Spinal cord (tissue), 3 donors: ENCODE results near the genes MICA, NFKBIL1, LTB and HSPA1A.

GRCh38 chr6:31403290-31403468 is 216 bp upstream of the MICA start:
- PRO-cap, result bidirectional peak, plus-strand start at chr6:31403610, minus-strand start at chr6:31403432
- RAMPAGE, long total RNA, result no peak

DNA sequence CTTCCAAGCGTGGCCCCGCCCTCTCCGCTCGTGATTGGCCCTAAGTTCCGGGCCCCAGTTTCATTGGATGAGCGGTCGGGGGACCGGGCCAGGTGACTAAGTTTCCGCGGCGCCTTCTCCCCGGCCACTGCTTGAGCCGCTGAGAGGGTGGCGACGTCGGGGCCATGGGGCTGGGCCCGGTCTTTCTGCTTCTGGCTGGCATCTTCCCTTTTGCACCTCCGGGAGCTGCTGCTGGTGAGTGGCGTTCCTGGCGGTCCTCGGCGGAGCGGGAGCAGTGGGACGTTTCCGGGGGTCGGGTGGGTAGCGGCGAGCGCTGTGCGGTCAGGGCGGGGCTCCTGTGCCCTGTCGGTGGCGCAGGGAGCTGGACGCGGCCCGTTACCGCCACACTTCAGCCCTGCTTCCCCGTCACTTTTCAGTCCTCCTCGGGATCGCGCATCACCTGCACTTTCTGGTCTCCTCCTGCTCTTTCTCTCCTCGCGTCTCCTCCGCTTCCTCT is at the start of gene MICA:
TSS of gene MICA (plus strand) at position 127 of the 496 bp plus-strand sequence.
- PRO-cap, result bidirectional peak, plus-strand start at position 142 of the sequence, minus-strand start outside the sequence
- RAMPAGE, long total RNA, result start-site peak on the plus strand centred at position 111 of the sequence, 40 bp wide, 36 and 22 reads in 2 replicates

DNA sequence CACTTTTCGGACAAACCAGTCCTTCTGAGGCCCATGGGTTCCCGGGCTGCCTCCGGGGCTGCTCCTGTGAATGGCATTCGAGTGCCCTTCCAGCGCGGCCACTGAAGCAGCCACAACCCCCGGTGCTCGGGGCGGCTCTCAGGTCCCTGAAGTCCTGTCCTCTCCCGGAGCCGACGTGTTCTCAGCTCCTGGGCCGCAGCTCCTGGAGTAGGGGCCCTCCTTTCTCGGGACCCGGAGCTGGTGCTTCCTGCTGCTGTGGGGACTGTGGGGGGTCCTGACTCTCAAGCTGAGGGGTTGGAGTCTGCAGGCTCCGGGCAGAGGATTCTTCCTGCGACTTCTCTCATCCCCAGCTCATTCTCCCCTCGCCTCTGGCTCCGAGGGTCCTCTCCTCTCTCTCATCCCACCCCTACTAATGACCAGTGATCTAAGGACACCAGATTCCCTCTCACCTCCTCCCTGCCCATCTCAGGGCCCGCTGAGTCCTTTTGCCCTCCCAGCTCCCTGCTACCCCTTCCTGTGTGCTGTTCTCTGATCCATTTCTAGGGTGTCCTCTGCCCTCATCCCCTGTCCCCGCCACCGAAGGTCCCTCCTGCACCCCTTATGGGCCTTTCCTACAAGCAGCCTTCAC is 684 bp downstream of the MICA start:
- PRO-cap, result no peak
- RAMPAGE, long total RNA, result no peak

DNA sequence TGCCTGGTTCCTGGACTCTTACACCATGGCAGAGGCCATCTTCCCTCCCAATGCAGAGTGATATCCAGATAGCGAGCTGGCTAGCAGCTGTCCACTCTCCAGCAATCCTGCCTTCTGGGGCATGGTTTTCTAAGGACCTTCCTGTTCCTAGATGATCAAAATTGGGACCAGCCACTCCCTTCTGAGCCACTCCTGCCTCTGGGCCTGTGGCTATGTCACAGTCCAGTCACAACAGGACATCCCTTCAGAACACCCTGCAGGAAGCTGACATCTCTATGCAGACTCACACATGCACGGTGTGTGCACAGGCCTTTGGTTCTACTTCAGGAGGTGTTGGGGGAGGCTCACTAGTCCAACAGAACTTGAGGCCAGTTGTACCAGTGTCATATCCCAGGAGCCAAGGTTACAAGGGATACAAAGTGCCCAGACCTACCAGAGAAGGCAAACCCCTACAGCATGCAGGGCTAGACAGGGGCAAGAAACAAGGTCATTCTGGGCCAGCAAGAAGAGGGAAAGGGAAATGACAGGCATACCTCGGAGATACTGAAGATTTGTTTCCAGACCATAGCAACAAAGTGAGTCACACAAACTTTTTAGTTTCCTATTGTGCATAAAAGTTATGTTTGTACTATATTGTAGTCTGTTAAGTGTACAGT is 2.7 kb upstream of the MCCD1 start:
- PRO-cap, result no peak
- RAMPAGE, long total RNA, result no peak

- PRO-cap, result no peak
- RAMPAGE, long total RNA, result no peak
These were observed 502 bp upstream of the MCCD1 start for GRCh38 chr6:31528183-31528736.

DNA sequence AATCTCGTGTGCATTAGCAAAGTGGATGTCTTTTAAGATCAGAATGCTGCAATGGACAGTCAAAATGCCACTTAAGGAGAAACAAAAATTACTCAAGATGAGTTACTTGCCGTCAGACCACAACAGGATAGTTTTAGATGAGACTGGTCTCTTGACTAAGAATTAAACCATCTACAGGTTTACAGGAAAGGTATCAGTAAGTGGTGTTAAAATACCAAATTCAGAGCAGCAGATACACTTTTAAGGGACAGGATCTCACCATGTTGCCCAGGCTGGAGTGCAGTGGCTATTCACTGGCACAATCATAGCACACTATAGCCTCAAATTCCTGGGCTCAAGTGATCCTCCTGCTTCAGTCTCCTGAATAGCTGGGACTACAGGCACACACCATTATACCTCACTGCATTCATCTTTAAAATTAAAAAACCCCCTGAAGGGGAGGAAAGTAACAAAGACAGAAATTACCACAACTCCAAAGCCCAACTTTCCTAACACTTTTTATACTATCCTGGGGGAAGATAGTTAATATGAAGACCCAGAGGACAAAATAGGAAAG is 4.7 kb downstream of the MCCD1 start:
- PRO-cap, result no peak
- RAMPAGE, long total RNA, result no peak

- PRO-cap, result no peak
- RAMPAGE, long total RNA, result no peak
These were observed at the start of gene NFKBIL1 for GRCh38 chr6:31547241-31547963. Gene NFKBIL1, plus strand, starts transcription at chr6:31547608.

GRCh38 chr6:31547964-31548283 is 516 bp downstream of the NFKBIL1 start:
- PRO-cap, result no peak
- RAMPAGE, long total RNA, result no peak

GRCh38 chr6:31560298-31561434 is 11.4 kb upstream of the LTA start:
- PRO-cap, result no peak
- RAMPAGE, long total RNA, result no peak

DNA sequence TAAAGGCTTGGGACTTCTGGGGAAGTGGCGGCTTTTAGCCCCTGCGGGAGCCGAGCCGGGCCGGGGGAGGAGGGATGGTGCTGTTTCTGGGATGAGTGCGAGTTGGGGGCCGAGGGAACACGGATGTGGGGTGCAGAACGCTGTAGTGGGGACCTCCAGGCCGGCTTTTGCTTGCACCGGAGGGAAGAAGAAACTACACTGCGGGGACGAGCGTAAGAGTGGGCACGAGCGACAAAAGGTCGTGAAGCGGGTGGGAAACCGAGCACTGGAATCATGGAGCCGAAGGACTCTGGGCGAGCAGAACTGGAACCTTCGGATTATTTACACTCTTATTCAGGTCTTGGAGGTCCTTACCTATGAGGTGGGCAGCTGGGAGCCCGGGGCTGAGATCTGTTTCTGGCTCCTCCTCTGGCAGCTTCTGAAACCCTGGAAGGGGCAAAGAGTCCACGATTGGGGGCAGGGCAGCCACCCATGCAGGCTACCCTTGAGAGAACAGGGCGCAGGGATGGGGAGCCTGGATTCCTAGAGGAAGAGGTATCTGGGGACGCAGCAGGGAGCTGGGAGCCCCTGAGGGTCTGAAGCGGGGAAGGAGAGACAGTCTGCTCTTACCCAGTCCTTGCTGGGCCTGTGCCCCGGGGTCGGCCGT is 896 bp downstream of the LTB start:
- PRO-cap, result no peak
- RAMPAGE, long total RNA, result no peak

DNA sequence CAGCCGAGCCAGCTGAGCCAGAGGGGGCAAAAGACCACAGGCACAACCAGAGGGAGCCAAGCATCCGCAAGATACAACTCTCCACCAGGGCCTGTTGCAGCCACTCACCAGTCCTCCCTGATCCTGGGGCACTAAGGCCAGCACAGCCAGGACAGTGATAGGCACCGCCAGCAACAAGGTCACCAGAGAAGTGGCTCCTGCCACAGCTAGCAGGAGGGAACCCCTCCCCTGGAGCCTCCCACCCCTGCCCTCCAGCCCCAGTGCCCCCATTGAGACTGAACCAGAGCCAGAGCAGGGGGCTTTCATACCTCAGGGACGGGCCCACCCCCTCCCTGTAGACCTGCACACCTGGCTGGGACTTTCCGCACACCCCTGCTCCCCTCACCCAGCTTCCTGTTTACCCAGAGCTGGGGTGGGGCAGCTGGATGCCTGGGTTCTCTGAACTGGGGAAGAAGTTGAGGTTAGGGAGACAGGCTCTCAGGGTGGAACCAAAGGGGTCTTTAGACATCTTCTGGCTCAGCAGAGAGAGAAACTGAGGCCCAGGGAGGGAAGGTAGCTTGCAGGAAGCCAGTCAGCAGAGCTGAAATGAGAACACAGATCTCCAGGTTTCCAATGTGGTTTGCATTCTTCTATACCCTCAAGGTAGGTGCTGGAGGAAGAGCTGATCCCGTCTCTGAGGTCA is at the start of gene LTB:
TSS of gene LTB (minus strand) at position 277 of the 682 bp plus-strand sequence.
- PRO-cap, result no peak
- RAMPAGE, long total RNA, result no peak

- PRO-cap, result no peak
- RAMPAGE, long total RNA, result no peak
These were observed 8.1 kb downstream of the PRRC2A start for GRCh38 chr6:31628283-31629380.

DNA sequence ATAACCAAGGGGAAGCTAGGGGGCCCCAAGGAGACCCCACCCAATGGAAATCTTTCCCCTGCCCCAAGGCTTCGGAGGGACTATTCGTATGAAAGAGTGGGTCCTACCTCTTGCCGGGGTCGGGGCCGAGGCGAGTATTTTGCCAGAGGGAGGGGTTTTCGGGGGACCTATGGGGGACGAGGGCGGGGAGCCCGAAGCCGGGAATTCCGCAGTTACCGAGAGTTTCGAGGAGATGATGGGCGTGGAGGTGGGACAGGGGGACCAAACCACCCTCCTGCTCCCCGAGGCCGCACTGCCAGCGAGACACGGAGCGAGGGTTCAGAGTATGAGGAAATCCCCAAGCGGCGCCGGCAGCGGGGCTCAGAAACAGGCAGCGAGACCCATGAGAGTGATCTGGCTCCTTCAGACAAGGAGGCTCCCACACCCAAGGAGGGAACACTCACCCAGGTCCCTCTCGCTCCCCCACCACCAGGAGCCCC is 11.2 kb downstream of the PRRC2A start:
- PRO-cap, result no peak
- RAMPAGE, long total RNA, result no peak

DNA sequence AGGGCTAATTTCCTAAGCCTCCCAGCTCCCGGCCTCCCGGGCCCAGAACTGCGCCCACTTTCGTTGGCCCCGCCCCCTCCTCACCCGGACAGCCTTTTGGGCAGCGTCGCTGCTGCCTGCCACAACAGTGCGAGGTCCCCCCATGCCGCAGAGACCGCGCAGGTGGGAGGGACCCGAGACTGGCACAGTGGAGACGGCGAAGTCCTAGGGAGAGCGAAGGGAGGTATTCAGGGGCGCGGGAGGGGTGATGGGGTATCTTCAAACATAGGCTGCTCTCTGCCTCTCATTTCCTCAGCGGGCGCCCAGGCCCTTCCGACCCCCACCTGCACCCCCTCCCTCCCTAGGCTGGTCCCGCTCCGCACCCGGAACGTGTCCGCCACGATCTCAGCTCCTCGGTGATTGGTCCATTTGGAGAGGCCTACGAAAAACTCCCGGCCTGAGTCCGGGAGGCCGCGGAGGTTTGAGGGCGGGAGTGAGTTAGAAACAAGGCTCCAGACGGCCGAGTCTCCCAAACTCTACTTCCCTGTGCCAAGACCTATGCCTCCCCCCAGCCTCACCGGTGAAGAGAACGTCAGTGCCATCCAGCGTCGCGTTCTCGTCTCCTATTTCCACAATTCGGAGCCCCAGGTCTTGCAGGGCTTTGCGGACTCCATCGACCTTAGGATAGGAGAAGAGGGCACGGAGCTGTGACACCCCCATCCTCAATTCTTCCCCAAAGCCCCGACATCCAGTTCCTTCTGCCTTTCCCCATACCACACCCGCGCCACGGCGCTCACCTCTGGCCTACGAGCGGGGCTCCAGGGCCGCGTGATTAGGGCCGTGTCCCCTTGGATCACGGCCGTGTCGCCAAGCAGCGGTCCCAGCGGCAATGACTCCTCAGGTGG is 768 bp downstream of the DDAH2 start:
- PRO-cap, result no peak
- RAMPAGE, long total RNA, result no peak

GRCh38 chr6:31729716-31730331 is 725 bp upstream of the DDAH2 start:
- PRO-cap, result no peak
- RAMPAGE, long total RNA, result start-site peak on the minus strand at chr6:31730178-31730265, 518 and 251 reads in 2 replicates

- PRO-cap, result unidirectional peak, plus-strand start at chr6:31815543
- RAMPAGE, long total RNA, result no peak
These were observed at the start of gene HSPA1A for GRCh38 chr6:31814949-31816037. Gene HSPA1A, plus strand, starts transcription at chr6:31815543.

DNA sequence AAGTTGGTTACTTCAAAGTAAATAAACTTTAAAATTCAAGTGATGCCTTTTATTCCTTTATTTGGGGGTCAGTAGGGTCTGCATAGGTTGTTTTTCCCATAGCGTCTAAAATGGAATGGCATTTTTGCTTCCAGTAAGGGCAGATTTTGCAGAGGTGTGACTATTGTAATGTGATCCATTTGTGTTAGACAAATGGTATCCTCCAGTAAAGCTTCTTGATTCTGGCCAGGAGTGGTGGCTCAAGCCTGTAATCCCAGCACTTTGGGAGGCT is 2.5 kb downstream of the HSPA1A start:
- PRO-cap, result no peak
- RAMPAGE, long total RNA, result no peak

DNA sequence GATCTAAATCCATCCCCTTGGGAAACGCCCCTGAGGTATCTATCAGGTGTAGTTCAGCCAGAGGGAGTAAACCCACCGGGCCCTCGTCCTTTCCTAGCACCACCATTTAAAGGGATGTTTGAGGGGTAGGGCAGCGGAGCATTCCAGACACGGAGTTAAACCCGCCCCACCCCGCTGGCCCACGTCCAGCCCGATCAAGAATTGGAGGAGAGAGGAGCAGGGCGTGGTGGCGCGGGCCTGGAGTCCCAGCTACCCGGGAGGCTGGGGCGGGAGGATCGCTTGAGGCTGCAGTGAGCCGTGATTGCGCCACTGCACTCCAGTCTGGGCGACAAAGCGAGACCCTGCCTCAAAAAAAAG is 5.9 kb downstream of the HSPA1A start:
- PRO-cap, result no peak
- RAMPAGE, long total RNA, result no peak

GRCh38 chr6:31821607-31821912 is 6.0 kb upstream of the HSPA1B start:
- PRO-cap, result unidirectional peak, minus-strand start at chr6:31821820
- RAMPAGE, long total RNA, result no peak

DNA sequence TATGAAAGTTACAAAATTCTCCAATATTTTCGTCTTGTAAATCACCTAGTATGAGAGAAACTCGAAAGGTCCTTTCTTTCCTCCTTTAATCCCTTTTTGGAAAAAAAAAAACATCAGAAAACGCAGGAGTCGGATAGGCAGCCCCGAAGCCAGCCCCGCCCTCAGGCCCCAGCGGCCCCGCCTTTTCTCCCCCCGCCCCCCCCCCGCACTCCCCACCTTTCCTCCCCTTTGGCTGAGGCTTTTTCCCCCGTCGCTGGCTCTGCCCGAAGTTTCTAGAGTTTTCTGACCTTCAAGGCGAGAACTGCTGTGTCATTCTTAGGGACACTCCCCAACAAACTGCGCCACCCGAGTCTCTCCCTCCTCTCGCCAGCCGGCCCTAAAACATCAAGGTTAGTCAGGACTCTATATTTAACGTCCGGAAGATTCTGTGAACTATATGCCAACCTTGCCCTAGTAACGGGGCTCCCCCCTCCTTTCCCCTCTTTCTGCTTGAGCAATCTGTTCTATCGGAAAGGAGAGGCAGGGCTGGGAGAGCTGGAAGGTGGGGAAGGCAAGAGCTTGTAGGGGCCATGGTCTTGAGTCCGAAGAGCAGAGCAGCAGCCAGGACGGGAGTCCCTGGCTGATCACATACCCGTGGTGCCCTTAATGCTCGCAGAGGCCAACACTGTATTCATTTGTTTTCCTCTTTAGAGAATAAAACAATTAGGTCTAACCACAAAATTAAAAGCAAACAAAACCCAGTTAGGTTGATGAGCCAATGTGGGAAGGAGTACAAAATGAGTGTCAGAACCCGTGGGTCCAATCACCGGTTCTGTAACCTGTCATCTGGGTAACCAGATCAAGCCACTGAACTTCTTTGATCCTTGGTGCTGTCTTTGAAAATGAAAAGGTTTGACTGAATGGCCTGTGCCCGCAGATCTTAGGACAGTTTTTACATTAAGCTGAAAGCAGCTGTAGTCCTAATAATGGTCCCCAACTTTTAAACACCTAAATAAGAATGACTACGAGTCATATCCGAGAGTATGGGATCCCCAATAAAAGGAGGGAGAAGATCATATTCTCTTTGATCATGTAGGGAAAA is 5.3 kb upstream of the HSPA1B start:
- PRO-cap, result unidirectional peak, minus-strand start at position 98 of the sequence
- RAMPAGE, long total RNA, result no peak